Panc1 (cell line): ENCODE results near the gene OPALIN.

DNA sequence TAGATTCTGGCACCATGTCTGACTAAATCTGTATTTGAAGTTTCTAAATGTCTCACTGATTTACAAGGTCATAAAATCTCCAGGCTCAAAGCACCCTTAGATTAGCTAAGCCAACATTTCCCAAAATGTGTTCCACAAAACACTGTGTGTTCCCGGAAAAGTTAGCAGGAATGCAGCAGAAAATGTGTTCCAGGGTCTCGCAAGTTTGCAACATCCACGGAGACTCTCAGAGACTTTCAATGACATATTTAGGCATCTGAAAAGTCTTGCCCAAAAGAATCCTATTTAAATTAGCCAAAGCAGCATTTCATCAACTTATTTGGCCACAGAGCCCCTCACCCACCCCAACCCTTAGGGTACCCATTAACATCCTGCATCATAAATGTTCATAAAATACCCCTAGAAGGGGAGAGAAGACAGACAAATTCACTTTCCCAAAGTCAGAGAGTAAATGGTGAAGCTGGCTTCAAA is 91.8 kb downstream of the SORBS1 start:
- RRBS, 2 experiments, result no CpG with 5 or more reads among the region's 3 CpGs

DNA sequence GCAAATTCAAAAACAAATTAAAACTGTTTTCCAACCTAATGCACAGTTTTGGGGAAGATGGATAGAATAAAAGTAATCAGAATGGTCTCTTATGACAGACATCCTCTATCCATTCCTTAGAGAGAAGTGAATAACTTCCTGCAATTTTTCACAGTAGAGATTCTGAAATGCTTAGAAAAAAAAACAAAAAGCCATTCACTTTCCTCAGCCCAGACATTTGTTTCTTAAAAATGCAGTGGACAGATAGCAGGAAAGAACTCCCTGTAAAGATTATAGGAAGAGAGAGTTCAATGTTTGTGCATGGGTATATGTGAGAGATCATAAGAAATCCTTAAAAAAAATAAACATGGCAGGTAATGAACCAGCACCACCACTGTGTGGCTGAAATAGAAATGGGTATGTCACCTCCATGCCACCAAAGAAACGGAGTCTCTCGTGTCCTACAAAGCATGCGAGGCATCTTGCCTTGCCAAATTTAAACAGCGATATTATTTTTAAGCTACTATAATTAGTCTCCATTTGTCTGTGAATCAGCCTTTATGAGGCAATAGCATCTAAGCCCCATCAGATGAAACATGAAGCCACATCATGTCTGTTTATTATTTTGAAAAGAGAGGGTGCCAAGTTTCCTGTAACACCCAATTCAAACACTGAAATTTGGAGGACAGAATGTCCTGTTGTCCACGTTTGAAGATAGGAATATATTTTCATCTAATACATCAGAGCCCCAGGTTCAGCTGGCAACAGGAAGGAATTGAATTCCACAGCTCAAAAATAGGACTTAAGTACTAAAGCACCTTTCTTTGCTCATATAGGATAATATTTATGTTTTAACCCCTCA is 87.1 kb downstream of the SORBS1 start:
- RRBS, 2 experiments, result no CpG with 5 or more reads among the region's 5 CpGs

DNA sequence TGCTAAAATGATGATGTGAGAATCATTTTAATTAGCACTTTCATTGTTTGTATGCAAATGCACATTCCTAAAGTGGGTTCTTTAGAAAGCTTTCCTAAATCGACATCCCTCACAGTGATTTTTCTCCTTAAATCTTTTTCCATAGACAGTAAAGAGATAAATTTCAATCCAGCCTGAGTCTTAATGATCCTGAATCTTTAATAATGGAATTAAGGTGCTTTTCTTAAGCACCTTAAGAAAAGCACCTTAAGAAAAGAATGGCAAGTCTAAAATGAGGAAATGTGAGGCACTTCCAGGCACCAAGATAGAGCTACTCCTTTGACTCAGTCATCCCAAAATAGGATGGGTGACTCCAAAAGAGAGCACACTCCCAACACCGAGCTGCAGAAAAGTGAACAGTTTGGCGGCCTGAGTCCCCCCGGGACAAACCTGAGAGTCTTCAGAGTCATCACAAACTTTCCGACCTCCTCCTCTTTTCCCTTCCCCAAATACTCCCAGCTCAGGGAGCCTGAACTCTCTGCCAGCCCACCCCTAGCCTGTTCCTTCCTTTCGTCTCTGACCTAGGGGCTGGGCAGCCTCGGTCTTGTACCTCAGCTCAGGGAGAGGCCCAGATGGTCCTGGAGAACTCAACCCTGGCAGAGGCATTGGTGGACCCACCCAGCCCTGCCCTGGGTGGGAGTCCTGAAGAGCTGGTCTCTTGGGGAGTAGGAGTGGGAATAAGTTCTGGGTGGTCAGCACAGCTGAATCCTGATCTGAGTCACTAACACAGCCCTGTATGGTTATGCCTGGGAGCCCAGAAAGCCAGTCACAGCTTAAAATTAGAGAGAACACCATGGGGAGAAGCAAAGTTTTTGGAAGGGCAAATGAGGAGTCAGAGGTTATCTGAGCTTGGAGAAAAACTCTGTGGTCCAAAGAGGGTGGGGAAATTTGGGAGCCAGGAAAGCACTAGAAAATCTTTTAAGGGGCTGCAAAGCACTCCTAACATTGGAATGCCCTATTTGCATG is 84.2 kb downstream of the SORBS1 start:
- RRBS, 2 experiments, result no CpG with 5 or more reads among the region's 7 CpGs

GRCh38 chr10:95539602-95540170 is 21.5 kb downstream of the SORBS1 start:
- RRBS, 2 experiments, result no CpG with 5 or more reads among the region's 3 CpGs

GRCh38 chr10:95741567-95742385 is 14.2 kb upstream of the ENTPD1 start:
- RRBS, 2 experiments, result no CpG with 5 or more reads among the region's 7 CpGs

DNA sequence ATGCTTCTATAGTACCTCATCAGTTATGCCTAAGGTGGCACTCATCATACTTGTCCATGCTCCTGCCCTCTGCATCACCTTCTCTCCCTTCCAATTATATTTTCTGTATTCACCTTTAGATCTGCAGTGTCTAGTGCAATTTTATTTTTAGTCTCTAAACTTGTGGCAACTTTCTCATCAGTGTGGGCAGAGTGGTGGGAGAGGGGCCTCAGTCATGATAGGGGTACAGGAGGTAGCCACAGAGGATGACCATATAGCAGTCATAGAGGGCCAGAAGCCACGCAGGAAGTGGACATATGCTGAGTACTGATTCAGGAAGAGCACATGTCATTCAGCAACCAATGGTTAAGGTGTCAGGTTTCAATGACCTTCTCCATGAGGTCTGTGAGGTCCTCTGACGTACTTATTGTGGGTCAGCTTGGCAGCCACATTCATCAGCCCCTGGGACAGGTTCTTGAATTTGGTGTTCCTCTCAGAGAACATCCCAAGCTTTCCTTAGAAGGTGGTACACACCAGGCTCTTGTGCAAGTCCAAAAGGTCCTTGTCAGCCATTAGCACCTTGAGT is 2.6 kb downstream of the ENTPD1 start:
- RRBS, 2 experiments, result no CpG with 5 or more reads among the region's 2 CpGs

GRCh38 chr10:95785785-95786537 is 30.0 kb downstream of the ENTPD1 start:
- RRBS, 2 experiments, result no CpG with 5 or more reads among the region's 5 CpGs

GRCh38 chr10:96089161-96089552 is 40.9 kb upstream of the ZNF518A start:
- RRBS, 2 experiments, result no CpG with 5 or more reads among the region's 3 CpGs

GRCh38 chr10:96279257-96279588 is 7.9 kb upstream of the BLNK start:
- RRBS, 2 experiments, result no CpG with 5 or more reads among the region's 3 CpGs

GRCh38 chr10:96288195-96288815 is 15.9 kb upstream of the DNTT start:
- RRBS, 2 experiments, result no CpG with 5 or more reads among the region's 5 CpGs

- RRBS, 2 experiments, result no CpG with 5 or more reads among the region's 7 CpGs
Observed at GRCh38 chr10:96358778-96359696, at the start of gene OPALIN. Gene OPALIN (minus strand): TSS chr10:96359002.

GRCh38 chr10:96585375-96585921 is 1.4 kb downstream of the TM9SF3 start:
- RRBS, 2 experiments, result no CpG with 5 or more reads among the region's 9 CpGs

- RRBS, 2 experiments, result 2 to 7% methylated on average over 9 of the region's 24 CpGs
Observed at GRCh38 chr10:96587248-96588030, 627 bp upstream of the TM9SF3 start.

- RRBS, 2 experiments, result no CpG with 5 or more reads among the region's 3 CpGs
Observed at GRCh38 chr10:96695272-96695685, 25.0 kb downstream of the PIK3AP1 start.

- RRBS, 2 experiments, result no CpG with 5 or more reads among the region's 4 CpGs
Observed at GRCh38 chr10:96721309-96721715, 998 bp upstream of the PIK3AP1 start.

GRCh38 chr10:96906968-96907706 is 75.0 kb downstream of the LCOR start:
- RRBS, 2 experiments, result no CpG with 5 or more reads among the region's 2 CpGs

DNA sequence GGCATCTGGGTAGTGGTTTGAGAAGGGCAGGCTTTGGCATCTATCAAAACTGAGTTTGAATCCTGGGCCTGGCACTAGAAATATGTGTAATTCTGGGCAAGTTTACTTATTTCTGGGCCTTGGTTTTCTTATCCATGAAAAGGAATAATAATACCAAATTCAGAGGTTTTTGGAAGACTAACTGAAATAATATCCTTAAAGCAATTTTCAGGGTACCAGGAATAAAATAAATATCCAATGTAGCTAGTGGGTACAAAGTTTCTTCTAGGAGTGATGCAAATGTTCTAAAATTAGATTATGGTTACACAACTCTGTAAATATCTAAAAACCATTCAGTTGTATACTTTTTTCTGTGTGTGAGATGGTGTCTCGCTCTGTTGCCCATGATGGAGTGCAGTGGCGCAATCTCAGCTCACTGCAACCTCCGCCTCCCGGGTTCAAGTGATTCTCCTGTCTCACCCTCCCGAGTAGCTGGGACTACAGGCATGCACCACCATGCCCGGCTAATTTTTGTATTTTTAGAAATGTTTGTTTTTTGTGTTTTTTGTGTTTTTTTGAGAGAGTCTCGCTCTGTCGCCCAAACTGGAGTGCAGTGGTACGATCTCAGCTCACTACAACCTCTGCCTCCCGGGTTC is 10.7 kb upstream of the FRAT1 start:
- RRBS, 2 experiments, result 86% methylated on average over 1 of the region's 10 CpGs; no CpG with 5 or more reads in 1 of the 2 experiments

GRCh38 chr10:97365437-97366413 is 31.2 kb upstream of the FRAT2 start:
- RRBS, 2 experiments, result 94 to 97% methylated on average over 7 of the region's 28 CpGs

GRCh38 chr10:97366706-97367657 is 32.5 kb upstream of the FRAT2 start:
- RRBS, 2 experiments, result 94% methylated on average over 3 of the region's 28 CpGs; no CpG with 5 or more reads in 1 of the 2 experiments

DNA sequence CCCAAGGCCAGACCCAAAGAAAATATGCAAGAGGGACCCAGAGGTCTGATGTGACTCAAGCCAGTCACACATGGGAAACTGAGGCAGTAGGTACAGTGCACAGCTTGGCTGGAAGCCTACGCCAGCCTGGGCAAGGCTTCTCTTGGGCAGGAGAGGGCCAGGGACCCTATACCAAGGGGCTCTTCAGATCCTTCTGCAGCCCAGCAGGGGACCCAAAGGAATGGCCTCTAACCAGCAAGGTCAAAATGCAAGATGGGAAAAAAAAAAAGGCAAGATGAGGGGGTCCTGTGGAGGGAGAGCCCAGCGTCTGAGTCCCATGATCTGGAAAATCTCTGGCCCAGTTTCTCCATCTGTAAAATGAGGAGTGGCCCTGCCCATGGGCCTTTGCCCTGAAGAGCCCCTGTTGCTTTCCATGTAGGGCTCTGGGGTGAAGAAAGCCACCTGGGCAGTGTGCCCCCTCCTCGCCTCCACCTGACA is 32.3 kb downstream of the RRP12 start:
- RRBS, 2 experiments, result no CpG with 5 or more reads among the region's 3 CpGs